Measurements from ENCODE around the gene BCO1.

DNA sequence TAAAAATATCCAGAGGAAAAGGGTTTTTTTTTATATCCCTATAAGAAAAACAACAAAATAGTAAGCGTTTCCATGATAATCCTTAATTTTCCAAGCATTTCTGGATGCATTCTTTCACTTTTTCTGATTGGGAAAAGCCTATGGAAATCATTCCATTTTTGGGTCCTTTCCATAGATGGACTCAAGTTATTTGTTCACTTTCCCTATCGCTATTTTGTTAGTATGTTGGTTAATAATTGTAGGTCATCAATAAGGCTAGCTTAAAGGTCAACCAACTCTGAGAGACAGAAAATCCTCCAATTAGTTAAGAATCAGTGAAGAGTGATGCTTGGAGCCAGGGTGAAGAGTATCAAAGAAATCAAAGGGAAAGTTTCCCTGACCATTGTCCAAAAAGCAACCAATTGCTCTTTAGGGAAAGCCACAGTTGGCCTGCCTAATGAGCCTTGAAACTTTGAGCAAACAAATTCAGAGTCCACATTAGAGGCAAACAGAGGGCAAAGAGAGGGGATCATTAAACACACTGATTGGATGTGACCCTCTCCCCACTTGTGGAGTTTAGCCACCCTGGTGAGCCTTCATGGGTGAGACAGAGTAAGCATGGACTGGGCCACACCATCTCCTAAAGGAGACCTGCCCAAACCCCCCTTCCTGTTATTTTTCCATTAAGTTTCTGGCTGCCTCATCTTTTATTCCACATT lies 133.4 kb upstream of the DYNLRB2 start:
- RAMPAGE, long total RNA, result no peak
- RRBS, result no CpG with 5 or more reads among the region's 2 CpGs

DNA sequence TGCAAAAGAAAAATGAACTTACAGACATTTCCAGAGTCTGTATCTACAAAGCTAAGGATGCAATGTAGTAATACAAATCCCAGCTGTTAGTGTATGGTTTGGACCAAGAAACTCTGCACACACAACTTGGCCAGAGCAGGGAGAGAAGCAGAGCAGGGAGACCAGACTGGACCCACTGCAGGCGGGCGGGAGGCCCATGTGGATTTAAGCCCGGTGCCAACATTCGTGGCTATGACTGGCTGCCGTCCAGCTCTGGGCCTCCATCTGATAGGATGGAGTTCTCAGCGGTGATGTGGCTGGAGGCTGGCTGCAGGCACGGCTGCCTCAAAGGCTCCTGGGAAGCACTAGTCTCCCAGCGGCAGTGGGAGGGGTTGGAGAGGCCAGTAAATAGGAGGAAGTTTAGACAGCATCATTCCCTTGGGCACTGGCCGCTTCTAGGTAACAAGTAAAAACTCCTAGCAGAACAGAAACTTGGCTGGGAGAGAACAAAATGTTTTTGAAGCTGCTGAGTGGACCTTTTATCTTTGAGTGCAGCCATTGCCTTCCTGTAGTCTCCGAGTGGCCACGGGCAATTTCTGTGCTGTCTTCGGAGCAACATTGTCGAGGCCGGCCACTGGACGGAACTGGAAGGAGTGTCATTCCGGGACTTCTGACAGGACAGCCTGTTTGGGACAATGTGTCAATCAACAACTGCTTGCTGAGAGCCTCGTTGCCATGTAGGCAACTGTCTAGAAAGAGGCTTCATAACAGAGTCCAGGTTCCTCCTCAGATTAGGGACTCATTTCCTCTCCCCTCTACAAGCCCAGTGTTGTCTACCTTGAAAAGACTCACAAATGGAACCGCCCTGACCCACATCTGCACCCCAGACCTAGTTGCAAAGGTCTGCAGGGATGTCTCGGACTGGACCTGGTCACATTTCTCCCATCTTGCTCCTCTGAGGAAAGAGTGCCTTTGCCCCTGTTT lies 96.0 kb upstream of the CDYL2 start:
- RAMPAGE, long total RNA, result no peak
- RRBS, result no CpG with 5 or more reads among the region's 19 CpGs

GRCh38 chr16:81039296-81039723 lies 3.7 kb downstream of the ATMIN start:
- RAMPAGE, long total RNA, result no peak
- RRBS, result no CpG with 5 or more reads among the region's 2 CpGs

DNA sequence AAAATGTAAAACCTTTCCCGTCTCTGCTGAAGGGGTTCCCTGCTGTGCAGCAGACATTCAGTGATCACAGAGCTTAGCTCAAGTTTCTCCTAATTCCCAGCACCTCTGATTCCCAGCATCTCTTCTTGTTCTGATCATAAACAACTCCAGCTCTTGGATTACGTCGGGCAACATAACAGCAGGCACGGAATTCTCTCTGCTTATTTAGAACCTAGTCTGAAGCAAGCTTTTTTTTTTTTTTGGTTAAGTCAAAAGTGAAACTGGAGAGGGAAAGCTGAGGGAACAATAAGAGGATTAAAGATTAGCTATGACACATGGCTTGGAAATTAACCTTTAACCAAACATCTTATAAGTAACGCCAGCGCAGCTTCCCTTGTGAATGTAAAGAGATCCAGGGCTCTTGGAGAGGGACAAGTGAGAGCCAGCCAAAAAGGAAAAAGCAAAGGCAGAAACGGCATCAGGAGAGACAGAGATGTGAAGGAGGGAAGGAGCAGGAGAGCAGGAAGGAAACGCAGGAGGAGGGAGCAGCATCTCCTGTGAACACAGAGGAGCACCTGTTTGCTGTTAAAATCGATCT lies at the start of gene BCO1:
TSS of gene BCO1 (plus strand) at position 376 of the 577 bp plus-strand sequence.
- RAMPAGE, long total RNA, result no peak
- RRBS, result no CpG with 5 or more reads among the region's 9 CpGs

GRCh38 chr16:81362305-81362954 lies 47.7 kb downstream of the GAN start:
- RAMPAGE, long total RNA, result no peak
- RRBS, result no CpG with 5 or more reads among the region's 14 CpGs

DNA sequence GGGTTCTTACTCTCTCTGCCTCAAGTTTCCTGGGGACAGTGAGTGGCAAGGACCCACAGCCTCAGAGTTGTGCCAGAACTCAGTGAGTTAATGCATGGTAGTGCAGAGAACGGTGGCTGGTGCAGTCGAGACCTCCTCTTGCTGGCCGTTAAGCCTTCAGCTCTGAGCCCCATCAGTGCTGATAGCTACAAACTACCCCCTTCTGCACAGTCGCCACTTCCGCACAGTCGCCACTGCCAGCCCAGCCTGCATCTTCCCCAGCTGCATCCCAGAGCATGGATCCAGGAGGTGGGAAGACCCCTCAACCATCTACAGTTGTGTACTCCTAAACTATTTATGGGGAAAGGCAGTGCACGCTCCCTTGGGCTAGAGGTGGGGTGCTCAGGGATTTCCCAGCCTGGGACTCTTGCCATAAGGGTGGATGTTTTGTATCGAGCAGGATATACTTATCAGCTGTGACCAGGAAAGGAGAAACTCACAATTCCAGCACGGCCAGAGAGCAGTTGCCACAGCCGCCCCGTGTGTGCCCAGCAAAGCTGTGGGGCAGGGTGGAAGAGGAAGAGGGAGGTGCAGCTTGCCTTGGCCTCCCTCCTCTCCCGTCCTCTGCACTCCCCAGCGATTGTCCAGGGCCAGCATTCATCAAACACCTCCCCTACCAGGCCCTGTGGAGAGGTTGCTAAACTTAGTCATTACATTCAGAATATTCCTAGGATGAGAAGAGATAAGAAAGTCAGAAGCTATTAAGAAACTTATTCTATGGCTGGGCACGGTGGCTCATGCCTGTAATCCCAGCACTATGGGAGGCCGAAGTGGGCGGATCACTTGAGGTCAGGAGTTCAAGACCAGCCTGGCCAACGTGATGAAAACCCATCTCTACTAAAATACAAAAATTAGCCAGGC lies 49.4 kb upstream of the CMIP start:
- RAMPAGE, long total RNA, result no peak
- RRBS, result no CpG with 5 or more reads among the region's 17 CpGs

DNA sequence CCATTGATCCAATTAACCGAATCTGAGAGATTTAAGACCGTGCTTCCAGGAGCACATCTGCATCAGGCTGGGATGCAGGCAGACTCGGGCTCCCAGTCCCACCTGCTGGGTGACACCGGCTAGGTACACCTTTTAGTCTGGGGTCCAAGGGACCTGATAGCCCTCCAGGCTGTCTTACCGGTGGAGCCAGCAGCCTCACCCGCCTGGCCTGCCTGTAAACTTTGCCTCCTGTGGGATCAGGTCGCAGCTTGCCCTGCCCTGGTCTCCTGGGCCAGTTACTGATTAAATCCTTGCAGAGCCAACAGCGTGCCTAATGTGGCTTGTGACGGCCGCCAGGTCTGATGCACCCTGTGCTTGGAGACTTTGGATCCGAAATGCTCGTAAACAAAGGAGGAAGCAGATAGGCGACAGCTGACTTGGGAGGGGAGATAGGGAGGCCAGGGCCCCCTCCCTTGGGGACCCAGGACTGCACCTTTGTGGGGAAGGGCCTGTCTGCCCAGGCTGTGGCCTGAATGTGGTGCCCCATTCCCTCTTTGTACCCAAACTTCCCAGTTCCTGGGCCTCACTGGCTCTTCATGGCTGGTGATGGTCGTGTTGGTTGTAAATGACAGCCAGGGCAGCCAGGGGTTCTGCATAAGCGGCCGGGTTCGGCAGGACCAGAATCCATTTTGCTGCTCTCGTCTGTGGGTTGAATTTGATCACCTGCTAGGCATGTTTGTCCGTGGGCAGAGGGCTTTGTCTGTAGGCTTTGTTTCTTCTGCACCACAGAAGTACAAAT lies 3.9 kb downstream of the CMIP start:
- RAMPAGE, long total RNA, result no peak
- RRBS, result 47% methylated on average over 2 of the region's 19 CpGs

DNA sequence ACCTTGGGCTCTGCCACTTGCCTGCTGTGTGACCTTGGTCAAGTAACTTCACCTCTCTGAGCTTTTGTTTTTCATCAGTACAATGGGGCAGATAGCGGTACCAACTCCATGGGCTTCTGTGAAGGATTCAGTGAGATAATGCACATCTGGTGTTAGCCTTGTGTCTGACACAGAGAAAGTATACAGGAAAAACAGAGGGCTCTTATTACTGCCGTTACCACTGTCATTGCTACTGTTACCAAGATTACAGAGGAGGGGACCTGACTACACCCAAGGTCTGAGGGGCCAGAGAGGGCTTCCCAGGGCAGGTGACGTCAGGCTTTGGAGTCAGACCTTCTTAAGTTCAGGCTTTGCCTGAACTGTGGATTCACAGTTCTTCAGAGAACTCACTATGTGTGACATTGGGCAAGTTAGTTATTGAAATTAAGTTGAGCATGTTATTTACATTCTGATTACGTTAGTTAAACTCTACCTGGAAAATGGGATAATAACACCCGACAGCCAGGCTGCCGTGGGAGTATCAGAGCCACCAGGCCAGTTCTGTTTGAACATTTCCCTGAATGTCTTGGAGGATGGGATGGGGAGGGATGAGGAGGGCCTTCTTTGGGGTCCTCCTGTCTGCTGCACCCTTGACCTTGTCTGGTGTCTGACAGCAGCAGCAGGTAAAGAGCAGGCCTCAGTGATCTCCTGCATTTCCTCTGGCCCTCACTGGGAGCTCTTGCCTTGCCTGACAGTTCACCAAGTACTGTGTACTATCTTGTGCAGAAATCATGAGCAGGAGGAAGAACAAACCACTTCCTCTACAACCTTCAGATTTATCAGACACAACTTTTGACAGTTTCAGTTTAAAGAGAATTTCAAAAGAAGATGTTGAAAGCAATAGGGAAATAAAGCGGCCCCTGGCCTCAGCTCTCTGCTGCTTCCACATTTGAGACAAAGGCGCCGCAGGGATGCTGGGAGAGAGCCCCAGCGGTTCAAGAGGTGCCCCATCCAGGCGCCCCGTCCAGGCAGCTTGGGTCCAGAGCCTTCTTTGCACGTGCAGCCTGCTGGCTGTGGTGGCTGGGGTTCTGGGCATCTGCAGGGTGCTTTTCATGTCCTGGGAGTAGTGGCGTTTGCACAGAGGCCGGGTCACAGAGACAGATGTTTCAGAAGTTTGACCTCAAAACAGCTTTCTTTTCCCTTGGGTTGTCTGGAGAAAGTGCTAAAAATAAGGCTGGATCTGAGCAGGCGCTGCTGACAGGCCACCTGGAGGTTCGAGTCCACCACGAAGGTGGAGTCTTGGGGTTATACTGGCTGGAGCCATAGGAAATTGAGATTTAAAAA lies 25.2 kb downstream of the CMIP start:
- RAMPAGE, long total RNA, result no peak
- RRBS, result no CpG with 5 or more reads among the region's 18 CpGs

DNA sequence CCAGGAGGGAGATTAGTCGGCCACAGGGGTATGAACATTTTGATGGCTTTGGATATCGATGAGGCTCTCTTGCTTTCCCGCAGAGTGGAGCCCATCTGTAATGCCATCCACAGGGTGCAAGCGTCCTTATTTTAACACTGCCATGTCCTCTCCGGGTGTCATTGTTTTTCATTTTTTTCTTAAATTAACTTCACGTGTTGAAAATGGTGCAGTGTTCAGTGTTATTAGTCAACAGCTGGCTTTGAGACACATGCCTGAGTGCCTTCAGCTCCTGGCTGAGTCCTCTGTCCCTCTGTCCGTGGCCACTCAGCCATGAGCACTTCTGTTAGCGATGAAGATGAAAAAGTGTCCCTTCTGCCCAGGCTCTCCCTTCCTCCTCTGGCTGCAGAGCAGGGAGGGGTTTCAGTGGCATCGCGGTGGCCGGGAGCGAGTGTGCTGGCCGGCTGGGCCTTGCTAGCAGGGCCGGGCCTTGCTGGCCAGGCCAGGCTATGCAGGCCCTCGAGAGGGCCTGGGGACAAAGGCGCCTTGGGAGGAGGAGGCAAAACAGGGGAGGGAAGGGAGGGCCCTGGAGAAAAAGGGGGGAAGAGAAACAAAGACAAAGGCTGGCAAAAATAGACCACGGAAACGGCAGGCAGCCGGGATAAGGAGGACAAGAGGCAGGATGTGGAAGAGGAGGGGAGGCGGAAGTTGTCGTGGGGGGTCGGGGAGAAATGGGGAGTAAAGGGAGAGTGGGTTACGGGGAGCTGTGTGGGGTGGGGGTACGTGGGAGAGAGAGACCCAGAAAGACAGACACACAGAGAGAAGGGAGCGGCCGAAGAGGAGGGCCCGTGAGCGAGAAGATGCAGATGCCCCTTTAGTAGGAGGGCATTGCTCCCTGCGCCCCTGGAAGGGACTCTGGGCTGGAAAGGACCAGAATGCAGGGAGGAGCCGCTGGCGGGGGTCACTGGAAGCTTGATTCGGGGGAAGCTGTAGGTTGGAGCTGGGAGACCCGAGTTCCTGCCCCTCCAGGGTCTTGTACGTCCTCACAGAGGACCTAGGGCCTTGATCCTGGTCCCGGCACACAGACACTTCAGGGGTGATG lies 47.9 kb downstream of the CMIP start:
- RAMPAGE, long total RNA, result no peak
- RRBS, result no CpG with 5 or more reads among the region's 35 CpGs

DNA sequence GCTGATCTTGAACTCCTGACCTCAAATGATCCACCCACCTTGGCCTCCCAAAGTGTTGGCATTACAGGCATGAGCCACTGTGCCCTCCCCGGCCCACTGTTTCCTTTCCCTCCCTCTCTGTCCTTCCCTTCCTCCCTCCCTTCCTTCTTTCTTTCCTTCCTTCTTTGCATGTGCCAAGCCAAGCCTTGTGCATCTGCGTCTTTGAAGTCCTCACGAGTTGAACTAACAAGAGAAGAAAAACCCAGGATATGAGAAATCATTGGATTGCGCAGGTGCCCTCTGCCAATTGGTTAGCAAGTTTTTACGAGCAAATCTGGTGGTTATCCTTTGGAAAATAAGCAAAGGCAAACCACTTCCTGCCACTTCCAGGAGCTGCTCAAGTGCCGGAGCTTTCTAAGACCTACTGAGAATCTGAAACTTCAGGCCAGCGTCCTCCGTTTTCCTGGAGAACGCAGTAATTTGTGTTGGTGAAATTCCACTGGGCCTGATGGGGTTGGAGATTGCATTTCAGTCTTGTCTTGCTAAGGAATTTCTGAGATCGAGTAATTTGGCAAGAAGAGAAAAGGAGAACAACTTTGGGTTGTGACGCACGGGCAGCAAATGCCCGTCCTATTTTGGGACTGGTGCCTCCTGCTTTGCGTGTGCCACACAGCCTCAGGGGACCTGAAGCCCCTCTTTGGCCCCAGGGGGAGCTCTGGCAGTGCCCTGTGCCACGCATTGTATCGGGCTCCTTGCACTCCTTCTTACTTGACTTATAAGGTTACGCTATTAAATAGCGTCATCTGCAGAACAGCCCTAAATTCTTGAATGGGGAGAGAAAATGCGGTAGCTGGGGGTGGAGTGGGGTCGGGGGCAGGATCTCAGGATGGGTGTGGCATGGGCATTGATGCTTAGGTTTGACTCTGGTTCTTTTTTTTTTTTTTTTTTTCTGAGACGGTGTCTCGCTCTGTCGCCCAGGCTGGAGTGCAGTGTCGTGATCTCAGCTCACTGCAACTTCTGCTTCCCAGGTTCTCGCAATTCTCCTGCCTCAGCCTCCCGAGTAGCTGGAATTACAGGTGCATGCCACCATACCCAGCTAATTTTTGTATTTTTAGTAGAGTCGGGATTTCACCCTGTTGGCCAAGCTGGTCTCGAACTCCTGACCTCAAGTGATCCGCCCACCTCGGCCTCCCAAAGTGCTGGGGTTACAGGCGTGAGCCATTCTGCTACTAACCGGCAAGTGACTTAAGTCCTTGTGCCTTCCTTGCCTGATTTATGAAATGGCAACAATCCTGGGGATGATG lies 56.5 kb downstream of the CMIP start:
- RAMPAGE, long total RNA, result no peak
- RRBS, result no CpG with 5 or more reads among the region's 32 CpGs

DNA sequence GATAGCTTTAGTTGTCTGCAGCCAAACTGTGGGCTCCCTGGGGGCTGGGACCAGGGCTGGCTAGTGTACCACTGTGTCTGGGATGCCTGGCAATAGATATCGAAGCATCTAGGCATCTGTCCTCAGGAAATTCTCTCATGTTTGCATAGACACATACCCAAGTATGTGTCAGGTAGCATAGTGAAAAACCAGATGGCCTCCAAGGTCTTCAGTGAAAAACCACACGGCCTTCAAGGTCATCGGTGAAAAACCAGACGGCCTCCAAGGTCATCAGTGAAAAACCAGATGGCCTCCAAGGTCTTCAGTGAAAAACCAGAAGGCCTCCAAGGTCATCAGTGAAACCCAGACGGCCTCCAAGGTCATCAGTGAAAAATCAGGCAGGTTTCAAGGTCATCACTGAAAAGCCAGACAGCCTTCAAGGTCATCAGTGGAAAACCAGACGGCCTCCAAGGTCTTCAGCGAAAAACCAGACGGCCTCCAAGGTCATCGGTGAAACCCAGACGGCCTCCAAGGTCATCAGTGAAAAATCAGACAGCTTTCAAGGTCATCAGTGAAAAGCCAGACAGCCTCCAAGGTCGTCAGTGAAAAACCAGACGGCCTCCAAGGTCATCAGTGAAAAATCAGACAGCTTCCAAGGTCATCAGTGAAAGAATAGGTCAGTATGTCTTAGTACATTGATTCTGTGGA lies 72.2 kb downstream of the CMIP start:
- RAMPAGE, long total RNA, result no peak
- RRBS, result no CpG with 5 or more reads among the region's 12 CpGs

DNA sequence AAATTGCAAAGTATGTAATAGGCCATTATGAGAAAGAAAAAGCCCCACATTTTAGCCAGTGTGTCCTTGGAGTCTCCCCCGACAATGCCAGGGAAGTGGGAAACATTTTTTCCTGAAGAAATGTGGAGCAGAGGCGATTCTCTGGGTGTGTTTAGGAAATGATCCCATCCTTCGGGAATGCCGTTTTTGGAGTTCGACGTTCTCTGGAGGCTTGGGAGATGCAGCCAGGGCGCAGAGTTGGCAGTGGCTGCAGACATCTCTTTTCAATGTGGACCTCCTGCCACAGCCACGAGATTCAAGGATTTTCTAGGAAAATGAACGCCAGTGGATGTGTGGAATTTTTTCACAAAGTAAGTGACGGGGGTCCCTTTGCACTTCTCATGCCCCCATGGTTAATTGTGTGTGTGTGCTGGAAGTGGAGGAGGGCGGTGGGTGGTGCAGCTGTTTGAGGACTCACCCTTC lies 73.1 kb downstream of the CMIP start:
- RAMPAGE, long total RNA, result no peak
- RRBS, result no CpG with 5 or more reads among the region's 11 CpGs

DNA sequence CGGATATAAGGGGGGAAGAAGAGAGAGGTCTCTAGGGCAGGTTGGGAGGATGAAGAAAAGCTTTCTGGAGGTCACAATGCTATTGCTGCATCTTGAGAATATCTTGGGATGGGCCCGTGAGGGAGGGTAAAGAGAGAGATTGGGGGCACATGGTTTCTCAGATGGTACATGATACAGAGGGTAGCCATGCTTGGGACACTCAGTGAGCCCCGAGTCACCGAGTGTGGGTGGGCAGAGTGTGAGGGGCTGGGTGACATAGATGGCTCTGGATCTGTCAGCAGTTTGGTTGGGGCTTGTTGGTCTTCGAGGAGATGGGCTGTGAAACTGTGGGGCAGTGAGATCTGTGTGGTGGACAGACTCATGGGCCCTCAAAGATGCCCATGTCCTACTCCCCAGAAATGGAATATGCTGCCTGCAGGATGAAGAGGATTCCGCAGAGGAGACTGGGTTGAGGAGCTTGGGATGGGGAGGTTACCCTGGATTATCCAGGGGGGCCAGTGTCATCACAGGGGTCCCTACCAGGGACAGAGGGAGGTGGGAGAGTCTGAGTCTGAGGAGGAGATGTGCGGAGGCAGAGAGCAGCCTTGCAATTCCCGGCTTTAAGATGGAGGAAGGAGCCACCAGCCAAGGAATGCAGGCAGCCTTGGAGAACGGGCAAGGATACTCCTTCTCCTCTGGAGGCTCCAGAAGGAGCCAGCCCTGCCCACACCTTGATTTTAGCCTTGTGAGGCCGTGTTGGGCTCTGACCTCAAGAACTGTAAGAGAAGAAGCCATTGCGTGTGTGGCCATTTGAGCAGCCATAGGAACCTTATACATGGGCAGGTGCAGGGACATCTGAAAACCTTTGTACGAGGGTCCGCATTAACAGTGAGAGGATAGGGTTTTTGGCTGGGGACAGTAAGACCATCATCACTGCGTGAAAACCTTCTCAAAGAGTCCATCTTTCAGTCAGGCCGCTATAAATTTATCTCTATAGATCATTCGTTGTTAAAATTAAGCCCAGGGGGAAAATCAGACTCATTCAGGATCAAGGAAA lies 84.9 kb downstream of the CMIP start:
- RAMPAGE, long total RNA, result no peak
- RRBS, result no CpG with 5 or more reads among the region's 16 CpGs

GRCh38 chr16:81530728-81531017 lies 86.1 kb downstream of the CMIP start:
- RAMPAGE, long total RNA, result no peak
- RRBS, result no CpG with 5 or more reads among the region's 10 CpGs

DNA sequence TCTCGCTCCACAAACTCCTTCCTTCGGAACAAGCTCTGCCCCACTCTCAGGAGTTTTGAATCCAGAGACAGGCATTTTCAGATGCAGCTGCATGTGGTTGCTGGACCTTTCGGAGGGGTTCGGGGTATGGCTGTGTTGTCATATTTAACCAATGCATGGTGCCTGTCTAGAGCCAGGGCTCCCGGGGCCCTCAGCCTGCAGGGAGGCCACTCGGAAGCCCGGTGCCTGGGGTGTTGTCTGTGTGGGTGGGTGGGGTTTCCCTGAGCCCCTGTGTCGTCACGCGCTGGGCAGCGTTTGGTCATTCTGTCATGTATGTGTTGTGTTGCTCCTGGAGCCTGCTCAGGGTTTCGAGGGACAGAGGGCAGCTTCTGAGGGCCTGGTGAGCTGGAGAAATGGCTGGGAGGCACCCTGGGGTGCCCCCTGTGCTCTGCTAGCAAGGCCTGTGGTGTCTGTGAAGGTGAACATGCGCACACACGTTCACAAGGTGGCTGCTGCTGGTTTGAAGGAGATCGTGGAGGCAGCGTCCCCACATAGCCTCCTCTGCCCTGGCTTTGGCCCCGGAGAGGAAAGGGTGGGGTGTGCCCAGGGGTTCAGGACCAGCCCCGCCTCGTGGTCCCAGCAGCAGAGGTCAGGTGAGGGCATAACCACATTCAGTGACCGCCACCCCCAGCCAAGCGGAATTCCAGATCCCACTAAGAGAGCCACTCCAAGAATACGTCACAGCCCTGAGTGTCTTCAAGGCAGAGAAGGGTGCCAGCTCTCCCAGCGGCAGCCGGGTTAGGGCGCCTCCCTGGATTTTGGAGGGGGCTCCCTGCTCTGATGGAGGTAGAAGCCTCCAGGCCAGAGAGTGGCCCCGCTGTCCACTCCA lies 98.9 kb upstream of the PLCG2 start:
- RAMPAGE, long total RNA, result no peak
- RRBS, result 80% methylated on average over 2 of the region's 26 CpGs

GRCh38 chr16:81686414-81686675 lies 92.7 kb upstream of the PLCG2 start:
- RAMPAGE, long total RNA, result no peak
- RRBS, result no CpG with 5 or more reads among the region's 9 CpGs

DNA sequence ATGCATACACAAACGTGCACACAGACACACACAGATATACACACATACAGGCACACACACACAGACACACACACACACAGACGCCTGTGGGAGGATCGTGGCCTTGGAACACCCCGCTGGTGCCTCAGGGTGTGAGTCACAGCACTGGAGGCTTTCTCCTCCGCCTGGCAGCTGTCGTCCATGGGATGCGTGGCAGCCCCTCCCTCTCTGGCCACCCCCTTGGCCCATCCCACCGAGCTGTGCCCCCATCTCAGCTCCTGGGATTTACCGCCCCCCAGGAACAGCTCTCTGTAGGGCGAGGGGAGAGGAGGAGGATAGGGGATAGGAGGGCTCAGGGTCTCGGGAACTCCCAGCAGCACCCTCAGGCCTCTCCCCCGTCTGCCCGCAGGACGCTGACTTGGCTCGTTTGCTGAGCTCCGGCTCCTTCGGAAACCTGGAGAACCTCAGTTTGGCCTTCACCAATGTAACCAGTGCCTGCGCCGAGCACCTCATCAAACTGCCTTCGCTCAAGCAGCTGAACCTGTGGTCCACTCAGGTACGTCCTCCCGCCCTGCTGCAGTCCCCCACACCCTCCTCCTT lies 75.5 kb upstream of the PLCG2 start:
- RAMPAGE, long total RNA, result no peak
- RRBS, result no CpG with 5 or more reads among the region's 22 CpGs

DNA sequence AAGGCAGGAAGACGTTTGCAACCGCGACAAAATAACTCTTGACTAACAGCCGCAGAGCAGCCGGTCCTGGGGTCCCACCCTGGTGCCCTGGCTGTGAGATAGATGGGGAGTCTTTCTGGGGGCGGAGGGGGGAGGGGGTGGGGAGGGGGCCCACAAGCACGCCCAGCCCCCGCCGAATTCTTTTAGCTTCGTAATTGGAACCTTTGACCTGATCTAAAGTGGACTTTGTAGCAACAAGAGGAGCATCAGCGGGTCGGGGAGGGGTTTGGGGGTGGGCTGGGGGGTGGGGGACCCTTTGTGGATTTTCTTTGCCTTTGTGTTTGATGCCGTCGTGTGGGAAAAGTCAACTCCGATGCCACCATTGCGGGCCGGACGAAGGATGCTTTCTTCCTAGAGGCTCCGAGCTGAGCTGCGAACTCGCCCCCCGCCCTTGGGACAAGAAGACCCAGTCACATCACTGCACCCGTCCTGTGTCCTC lies 69.2 kb upstream of the PLCG2 start:
- RAMPAGE, long total RNA, result no peak
- RRBS, result no CpG with 5 or more reads among the region's 23 CpGs

DNA sequence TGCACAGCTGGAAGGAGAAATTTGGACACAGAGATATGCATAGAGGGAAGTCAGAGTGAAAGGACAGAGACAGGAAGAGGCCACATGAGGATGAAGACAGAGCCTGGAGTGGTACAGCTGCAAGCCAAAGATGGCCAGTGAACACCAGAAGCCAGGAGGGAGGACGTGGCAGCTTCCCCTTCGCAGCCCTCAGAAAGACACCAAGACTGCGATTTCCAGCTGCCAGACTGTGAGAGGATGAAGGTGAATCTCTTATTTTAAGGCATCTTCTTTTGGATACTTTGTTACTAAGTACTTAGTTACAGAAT lies 60.5 kb upstream of the PLCG2 start:
- RAMPAGE, long total RNA, result no peak
- RRBS, result no CpG with 5 or more reads among the region's 3 CpGs

DNA sequence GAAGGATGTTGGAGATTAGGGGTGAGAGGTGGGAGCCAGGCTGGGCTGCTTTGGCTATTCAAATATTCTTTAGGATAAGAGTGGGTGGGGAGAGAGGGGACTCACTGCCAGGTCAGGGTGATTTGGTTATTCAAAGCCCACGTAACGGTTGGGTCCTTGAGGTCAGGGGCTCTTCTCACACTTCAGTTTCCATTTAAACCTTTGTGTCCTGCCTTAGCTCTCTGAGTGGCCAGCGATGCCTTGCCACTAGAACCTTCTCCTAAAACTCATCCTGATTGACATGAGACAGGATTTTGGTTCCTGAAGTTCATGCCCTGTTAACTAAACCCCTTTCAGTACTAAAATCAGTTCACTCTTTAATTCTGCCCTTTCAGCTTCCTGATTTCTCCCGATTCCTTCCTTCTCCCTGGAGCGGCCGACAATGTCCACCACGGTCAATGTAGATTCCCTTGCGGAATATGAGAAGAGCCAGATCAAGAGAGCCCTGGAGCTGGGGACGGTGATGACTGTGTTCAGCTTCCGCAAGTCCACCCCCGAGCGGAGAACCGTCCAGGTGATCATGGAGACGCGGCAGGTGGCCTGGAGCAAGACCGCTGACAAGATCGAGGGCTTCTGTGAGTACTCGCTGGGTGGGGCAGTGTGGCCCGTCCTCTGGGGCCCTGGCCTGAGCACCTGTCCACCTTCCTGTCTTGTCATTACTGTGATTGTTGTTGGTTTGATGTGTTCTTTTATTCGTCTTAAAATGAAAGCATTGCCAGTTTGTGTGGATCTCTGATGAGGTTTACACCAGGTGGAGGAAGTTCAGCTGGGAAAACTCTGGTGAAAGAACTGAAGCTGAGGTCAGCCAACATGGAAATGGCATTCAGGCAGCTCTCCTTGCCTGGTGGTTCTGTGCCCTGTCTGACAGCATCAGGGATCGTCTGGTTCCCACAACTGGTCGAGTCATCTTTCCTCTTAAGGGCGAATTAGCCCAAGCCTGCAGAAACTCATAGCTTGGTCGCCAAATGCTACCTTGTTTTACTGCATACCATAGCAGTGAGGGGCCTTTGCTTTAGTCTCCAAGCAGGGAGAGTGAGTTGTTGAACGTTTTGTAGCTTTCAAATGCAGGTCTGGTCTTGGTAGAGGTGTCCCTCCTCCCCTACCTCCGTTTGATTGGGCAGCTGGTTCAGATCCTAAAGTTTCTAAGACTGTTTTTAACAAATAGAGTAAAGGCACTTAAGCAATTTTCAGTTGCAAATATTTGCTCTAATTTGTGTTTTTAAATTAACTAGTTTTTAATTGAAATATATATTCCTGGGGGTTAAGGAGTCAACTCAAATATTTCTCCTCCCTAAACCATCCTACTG lies 7.0 kb downstream of the PLCG2 start:
- RAMPAGE, long total RNA, result no peak
- RRBS, result no CpG with 5 or more reads among the region's 26 CpGs

Measured in epithelial cell of alveolus of lung (primary cell).